Colon Carcinoma Metastatic in the Lung (tissue), 2 donors: ENCODE data around the gene IGSF10.

DNA sequence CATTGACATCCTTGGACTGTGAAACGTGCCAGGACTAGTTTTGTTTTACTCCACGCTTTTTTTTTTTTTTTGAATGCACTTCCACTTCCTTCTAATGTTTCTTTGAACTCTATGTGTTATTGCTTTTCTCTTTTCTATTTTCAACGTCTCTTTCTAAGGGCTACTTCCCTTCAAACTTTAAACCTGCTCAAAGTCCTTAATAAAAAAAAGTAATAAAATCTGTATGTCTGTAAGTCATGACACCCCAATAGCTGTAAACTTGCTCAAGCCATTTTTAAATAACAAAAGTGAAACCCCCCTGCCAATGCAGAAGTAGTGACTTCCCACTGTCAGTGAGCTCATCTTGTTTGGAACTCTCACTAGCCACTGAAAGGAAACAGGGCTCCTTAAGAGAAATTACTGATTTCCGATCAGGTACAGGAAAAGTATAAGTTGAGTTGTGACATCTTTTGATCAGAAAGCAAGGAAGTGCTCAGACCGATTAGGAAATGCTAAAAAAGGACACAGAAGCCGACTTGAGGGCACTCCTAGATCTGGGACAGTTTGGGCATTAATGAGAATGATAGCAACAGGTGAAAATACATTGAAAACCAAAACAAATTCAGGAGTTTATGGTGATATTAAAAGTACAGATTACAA lies 27.6 kb upstream of the GPR171 start:
- PRO-cap, 2 experiments = no peak in any of the 2 experiments

DNA sequence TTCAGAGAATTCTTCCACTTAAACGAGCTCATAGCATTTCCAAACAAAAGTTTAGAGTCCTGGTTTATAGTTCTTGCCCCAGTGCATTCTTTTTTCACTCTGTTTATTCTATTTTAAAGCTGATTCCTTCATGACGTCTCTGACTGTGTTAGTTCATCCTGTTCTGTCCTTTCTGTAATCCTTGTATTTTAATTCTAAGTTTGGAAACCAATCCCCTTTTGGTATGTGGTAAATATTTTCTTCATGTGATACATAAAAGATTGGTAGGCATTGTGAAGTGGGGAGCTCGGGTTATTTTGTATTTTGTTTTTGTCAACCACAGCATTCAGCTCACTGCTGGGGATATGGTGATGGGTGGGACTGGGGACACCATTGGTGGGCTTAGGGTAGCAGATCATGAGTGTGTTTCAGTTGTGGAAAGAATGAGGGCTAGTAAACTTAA lies 18.6 kb downstream of the P2RY14 start:
- PRO-cap, 2 experiments = no peak in any of the 2 experiments

GRCh38 chr3:151460173-151461434 lies at the start of gene IGSF10:
IGSF10 (minus strand) TSS chr3:151461061.
- PRO-cap, 2 experiments = no peak in any of the 2 experiments

GRCh38 chr3:151658649-151659283 lies 75.0 kb upstream of the AADACL2 start:
- PRO-cap, 2 experiments = no peak in any of the 2 experiments

DNA sequence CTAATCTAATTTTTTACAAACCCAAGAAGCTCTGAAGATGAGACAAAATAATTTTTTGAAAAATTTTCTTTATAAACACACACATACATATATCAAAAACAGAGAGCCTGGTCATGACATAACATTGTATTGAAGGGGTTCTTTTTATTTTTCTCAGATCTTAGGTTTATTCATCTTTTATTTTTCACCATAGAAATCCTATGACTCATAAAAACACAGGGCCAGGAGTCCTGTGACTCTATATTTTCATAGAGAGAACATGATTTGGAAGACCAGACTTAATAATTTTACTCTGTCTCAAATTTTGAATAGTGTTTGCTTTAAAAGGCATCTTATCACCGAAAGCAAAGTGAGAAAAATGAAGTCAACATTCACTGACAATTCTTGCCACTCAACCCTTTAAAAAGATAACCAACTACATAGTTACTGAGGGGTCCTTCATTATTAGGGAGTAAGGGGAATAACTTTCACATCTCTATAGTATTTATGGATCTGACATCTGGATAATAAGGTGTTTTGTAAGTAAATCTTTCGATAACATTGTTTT lies 57.8 kb downstream of the SUCNR1 start:
- PRO-cap, 2 experiments = no peak in any of the 2 experiments

- PRO-cap, 2 experiments = peak in 1 of 2 experiments; most common minus-strand start chr3:152205417 (in 1)
Observed at GRCh38 chr3:152204898-152205692, 63.6 kb upstream of the MBNL1 start.

- PRO-cap, 2 experiments = no peak in any of the 2 experiments
Observed at GRCh38 chr3:152258370-152259033, 10.2 kb upstream of the MBNL1 start.

DNA sequence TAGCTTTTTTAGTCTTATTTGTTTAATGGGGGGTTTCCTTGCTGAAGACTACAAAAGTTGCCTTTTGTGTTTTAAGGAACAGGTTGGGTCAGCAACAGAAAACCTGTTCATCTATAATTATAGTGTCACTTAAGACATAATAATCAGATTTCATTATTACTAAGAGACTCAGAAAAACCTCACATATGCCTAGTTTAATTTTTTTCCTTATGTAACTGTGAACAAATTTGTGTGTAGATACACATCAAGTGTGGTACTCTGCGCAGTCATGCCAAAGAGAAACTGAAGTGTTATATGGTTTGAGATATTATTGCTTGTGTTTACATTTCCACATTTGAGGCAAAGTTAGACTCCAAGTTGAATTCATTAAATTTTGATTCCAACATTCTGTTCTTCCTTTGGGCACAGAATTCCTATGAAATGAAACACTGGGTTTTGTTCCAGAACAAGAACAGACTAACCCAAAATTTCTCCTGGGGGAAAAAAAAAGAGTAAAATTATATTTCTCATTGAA lies 2.2 kb downstream of the MBNL1 start:
- PRO-cap, 2 experiments = no peak in any of the 2 experiments

- PRO-cap, 2 experiments = no peak in any of the 2 experiments
Observed at GRCh38 chr3:152321754-152322593, 53.2 kb downstream of the MBNL1 start.

GRCh38 chr3:152349640-152350508 lies 81.1 kb downstream of the MBNL1 start:
- PRO-cap, 2 experiments = no peak in any of the 2 experiments

DNA sequence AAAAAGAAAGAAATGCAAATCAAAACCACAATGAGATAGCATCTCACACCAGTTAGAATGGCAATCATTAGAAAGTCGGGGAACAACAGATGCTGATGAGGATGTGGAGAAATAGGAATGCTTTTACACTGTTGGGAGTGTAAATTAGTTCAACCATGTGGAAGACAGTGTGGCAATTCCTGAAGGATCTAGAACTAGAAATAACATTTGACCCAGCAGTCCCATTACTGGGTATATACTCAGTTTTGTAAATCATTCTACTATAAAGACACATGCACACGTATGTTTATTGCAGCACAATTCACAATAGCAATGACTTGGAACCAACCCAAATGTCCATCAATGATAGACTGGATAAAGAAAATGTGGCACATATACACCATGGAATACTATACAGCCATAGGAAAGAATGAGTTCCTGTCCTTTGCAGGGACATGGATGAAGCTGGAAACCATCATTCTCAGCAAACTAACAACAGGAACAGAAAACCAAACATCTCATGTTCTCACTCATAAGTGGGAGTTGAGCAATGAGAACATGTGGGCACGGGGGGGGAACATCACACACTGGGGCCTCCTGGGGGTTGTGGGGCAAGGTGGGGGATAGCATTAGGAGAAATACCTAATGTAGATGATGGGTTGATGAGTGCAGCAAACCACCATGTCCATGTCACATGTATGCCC lies 157.0 kb downstream of the MBNL1 start:
- PRO-cap, 2 experiments = no peak in any of the 2 experiments

DNA sequence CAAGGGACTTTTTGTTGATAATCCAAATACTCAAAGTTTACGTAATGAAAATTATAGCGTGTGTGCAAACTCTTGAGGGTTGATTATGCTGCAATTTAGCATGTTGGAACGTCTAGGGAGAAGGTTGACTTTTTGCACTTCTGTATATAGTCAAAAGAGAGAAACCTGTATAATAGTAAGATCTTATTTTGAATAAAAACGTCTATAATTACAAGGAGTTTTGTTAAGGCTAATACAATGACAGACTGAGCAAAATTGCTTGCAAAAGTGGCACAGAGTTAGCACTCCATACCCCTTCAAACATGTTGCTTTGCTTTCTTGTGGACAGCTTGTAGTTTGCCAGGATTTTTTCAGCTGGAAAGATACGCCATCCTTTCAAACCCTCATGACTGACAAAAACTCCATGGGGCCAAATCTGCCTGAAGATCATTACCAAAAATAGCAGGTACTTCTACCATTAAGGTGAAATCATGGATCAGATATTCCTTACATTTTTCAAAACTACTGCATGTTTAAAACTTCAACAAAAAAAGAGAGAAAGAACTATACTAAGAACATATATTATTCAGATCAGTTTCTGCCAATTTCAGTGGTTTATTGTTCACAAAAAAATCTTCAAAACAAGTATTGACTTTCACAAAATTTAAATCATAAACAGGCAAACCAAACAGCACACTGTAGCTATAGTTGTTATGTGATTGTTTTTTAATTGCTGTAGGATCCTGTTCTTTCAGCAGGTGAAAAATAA lies 196.1 kb downstream of the MBNL1 start:
- PRO-cap, 2 experiments = no peak in any of the 2 experiments

DNA sequence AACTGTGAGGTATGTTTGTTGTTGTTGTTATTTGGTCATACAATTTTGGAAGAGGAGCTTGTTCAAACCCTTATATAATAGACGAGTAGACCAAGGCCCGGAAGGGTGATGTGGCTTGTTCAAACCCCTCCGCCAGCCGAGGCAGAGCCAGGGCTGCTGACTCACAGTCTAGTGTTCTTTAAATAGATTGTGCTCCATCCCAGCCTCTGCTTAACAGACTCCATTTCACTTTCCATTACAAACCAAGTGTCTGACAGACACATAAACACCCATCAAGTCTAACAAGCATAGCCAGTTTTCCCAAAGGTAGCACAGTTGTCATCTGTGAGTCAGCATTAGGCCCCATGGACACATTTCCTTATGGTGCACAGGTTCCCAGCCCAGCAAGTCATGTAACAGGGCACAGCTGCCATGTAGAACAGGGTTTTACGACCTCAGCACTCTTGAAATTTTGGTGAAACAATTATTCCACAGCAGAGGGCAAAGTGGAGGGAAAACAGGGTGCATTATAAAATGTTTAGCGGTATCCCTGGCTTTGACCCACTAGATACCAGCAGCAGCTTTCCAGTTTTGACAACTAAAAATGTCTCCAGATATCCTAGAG lies 109.9 kb upstream of the RAP2B start:
- PRO-cap, 2 experiments = no peak in any of the 2 experiments

DNA sequence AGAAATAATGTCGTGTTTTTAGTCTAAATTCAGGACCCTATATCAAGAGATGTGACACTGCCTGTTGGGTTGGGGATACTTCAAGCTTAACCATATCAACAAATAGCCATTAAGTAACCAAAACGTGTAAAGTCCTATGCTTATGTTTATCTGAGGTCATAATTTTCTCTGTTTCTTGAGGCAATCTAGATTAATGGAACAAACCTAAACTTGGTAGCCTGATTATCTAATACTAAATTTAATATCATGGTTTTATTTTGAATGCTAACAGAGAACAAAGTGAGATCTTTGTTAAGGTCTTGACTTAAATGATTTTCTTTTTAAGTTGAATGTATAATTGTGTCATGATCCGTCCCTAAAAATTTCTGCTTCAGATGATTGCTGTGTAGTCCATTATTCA lies 113.0 kb downstream of the RAP2B start:
- PRO-cap, 2 experiments = no peak in any of the 2 experiments

DNA sequence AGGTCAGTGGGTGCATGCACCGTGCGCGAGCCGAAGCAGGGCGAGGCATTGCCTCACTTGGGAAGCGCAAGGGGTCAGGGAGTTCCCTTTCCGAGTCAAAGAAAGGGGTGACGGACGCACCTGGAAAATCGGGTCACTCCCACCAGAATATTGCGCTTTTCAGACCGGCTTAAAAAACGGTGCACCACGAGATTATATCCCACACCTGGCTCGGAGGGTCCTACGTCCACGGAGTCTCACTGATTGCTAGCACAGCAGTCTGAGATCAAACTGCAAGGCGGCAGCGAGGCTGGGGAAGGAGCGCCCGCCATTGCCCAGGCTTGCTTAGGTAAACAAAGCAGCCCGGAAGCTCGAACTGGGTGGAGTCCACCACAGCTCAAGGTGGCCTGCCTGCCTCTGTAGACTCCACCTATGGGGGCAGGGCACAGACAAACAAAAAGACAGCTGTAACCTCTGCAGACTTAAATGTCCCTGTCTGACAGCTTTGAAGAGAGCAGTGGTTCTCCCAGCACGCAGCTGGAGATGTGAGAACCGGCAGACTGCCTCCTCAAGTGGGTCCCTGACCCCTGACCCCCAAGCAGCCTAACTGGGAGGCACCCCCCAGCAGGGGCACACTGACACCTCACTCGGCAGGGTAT lies 344.6 kb downstream of the RAP2B start:
- PRO-cap, 2 experiments = peak in 2 of 2 experiments; most common minus-strand start position 312 of the sequence (in 2)

- PRO-cap, 2 experiments = peak in 1 of 2 experiments; most common minus-strand start chr3:153624225 (in 1)
Observed at GRCh38 chr3:153624099-153624724, 462.2 kb downstream of the RAP2B start.

DNA sequence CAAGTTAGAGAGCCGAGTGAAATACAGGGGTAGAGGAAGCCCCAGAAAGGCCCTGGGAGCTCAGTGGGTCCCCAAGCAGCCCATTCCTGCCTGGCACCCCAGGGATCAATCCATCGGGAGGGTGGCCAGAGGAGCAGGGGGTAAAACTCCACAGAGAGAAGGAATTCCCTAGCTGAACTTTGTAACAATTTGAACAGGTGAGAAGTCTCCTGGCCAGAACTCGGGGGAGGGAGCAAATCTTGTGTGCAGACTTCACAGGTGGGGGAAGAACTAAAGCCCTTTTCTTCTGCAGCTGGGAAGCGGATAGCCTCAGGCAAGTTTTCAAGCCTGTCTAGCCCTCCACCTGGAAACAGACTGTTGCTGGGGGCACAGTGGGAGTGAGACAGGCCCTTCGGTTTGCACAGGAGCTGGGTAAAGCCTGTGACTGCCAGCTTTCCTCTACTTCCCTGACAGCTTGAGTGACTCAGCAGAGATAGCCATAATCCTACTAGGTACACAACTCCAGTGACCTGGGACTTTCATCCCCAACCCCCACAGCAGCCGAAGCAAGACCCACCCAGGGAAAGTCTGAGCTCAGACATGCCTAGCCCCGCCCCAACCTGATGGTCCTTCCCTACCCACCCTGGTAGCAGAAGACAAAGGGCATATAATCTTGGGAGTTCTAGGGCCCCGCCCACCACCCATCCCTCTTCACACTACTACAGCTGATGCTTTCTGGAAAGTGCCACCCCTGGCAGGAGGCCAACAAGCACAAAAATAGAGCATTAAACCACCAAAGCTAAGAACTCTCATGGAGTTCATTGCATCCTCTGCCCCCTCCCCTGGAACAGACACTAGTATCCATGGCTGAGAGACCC lies 478.7 kb downstream of the RAP2B start:
- PRO-cap, 2 experiments = no peak in any of the 2 experiments

DNA sequence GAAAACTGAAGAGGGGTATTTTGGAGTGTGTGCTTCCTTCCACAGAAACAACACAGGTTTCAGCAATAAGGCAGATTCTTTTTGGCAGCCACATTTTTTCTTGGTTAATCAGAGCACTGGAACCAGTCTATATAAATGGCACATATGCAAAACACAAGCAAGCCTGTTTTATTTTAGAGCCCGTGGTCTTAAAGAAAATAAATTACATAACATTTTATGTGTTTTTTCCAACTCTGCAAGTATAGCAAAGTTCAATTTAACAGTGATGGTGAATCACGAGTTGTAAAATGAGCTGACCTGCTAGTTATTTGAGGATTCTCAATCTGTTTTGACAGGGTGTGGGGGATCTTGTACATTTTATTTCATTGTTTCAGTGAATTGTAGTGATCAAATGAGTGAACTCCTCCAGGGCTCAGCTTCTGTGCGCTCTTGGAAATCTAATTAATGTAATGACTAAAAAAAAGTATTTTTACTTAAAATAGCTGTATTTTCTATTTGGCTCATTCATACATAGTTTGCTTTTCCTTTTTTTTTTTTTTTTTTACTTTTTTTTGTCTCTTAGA lies 2.7 kb downstream of the ARHGEF26 start:
- PRO-cap, 2 experiments = no peak in any of the 2 experiments

DNA sequence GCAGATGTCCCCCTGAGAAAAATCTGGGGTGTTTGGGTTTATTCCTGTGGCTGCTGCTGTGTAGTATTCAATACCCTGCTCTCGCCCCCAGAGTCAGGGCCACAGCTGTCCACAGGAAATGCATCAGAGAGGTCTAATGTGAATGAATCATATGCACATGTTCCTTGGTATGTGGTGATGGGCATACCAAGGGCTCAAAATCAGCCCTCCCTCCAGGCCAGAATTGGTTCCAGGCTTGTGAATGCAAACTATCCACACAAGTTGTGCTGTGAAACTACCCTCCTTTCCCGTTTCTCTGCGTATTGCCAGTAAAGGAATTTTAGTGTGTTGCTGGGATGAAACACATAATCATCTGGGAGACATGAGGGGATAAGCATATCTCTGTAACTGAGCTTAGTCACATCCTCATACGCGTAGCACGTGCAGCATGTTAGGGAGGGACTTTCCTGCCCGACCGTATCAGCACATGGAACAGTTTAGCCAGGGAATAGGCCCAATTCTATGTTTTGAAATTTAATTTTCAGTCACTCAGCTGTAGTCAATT lies 9.2 kb upstream of the MME start:
- PRO-cap, 2 experiments = no peak in any of the 2 experiments

- PRO-cap, 2 experiments = peak in 1 of 2 experiments; most common plus-strand start chr3:155111428 (in 1)
Observed at GRCh38 chr3:155111031-155111834, 31.1 kb downstream of the MME start.